Kidney epithelial cell (primary cell): Measurements from ENCODE around the genes SOX3, SPANXB1 and SPANXD.

- RAMPAGE, long total RNA, result no peak
- RRBS, result no CpG with 5 or more reads among the region's 8 CpGs
Observed at GRCh38 chrX:139848847-139850272, 83.5 kb downstream of the ATP11C start.

GRCh38 chrX:139931049-139931677 lies 1.7 kb downstream of the ATP11C start:
- RAMPAGE, long total RNA, result no peak
- RRBS, result 27% methylated on average over 8 of the region's 27 CpGs

GRCh38 chrX:140504939-140505160 lies at the start of gene SOX3:
SOX3 (minus strand) TSS chrX:140505069.
- RAMPAGE, long total RNA, result no peak
- RRBS, result 27% methylated on average over 2 of the region's 16 CpGs

- RAMPAGE, long total RNA, result no peak
- RRBS, result no CpG with 5 or more reads among the region's 20 CpGs
Observed at GRCh38 chrX:140712571-140713536, 208.0 kb upstream of the SOX3 start.

- RAMPAGE, long total RNA, result no peak
- RRBS, result no CpG with 5 or more reads among the region's 6 CpGs
Observed at GRCh38 chrX:141002506-141002748, at the start of gene SPANXB1. SPANXB1 (plus strand) TSS chrX:141002594.

DNA sequence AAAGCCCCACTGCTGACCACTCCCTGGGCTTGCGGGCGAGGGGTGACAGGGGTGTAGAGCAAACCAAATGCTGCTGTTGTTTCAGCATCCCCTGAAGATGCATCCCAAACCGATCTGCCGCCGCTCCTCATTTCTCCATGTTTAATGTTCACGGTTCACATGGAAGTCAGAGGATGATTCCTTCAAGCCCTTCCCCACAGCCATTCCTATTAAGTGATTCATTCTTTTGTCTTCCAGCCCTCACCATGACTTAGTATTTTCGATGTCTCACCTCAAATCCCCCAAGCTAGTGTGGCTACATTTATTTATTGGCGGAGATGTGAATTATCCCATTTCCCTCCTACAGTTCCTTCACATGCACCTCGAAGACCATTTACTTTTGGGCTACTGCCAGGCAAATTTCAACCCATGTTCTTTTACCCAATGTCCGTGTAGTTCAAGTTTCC lies at the start of gene SPANXD:
SPANXD (minus strand) TSS at position 146 of the 446 bp plus-strand sequence.
- RAMPAGE, long total RNA, result no peak
- RRBS, result no CpG with 5 or more reads among the region's 10 CpGs

GRCh38 chrX:142194146-142194497 lies 11.0 kb downstream of the MAGEC2 start:
- RAMPAGE, long total RNA, result no peak
- RRBS, result no CpG with 5 or more reads among the region's 3 CpGs

DNA sequence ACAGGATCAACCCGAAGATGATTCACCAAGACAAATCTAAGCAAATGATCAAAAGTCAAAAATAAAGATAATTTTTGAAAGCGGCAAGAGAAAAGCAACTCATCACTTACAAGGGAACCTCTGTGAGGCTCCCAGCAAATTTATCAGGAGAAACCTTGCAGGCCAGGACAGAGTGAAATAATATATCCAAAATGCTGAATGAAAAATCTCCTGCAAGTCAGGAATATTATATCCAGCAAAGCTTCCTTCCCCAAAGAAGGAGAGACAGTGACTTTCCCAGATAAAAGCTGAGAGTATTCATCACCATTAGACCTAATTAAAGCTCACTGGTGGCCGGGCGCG lies 35.2 kb upstream of the SLITRK2 start:
- RAMPAGE, long total RNA, result no peak
- RRBS, result no CpG with 5 or more reads among the region's 5 CpGs

DNA sequence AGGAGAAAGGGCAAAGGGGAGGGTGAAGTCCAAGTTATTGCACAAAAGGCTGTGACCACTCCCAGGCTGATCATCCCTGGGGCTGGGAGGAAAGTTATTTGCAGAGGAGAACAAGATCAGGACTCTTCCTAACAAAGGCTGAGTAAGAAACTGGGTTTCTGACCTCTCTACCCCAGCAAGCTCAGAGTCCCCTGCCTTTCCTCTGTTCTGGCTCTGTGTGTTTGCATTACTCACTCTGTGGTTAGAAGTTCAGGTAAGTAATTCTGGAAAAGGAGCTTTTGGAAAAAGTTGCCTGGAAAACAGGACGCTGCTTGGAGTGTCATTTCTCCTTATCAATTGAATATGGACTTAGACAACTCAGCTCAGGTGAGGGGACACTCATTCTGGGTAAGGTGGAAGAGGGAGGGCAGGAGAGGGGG lies 366.5 kb upstream of the CXorf51A start:
- RAMPAGE, long total RNA, result no peak
- RRBS, result no CpG with 5 or more reads among the region's 1 CpG

DNA sequence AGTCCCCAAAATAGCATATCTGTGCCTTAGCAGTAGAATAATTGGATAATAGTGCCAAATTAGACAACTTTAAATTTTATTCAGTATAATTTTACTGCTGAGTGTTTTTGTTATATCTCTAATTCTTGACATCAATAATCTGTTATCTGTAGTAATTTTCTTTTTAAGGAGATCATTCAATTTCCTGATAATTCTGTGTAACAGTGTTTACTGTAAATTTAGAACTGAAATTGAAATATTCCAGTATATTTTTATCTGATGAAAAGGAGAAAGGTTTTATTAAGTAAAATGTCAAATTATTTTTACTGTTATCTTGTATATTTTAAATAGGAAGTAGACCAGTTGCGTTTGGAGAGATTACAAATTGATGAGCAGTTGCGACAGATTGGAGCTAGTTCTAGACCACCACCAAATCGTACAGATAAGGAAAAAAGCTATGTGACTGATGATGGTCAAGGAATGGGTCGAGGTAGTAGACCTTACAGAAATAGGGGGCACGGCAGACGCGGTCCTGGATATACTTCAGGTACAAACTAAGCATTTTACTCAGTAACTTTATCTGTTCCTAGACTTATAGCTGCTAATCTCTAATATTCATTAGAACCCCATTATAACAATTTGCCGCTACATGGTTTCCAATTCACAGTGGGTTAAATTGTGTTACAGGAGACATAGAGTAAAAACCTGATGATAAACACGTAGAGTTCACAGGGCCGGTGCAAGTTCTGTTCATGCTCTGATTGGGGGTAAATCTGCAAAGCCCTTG lies 31.3 kb downstream of the FMR1 start:
- RAMPAGE, long total RNA, result no peak
- RRBS, result no CpG with 5 or more reads among the region's 10 CpGs

DNA sequence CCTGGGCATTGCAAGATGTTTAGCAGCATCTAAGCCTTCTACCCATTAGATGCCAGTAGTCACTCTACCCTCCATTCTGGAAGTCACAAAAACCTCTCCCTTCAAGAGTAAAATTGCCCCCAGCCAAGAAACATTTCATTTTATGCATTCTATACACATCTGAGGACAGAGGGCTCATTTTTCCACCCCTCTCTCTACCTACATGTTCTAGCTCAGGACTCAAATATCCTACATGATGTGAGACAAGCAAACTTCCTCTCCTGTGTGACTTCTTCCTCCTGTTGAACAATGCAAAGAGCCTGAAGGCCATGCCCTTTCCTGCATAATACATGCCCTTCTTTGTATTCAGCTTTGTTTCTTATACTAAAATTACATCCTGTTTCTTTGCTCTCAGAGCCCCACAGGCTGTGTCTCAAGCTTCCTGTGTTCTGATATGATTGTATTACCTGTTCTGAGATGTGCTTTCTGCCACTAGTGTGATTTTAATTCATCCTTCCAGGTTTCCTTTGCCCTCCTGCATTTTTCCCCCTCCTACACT lies 166.5 kb upstream of the AFF2 start:
- RAMPAGE, long total RNA, result no peak

GRCh38 chrX:148500345-148500449 lies 220 bp upstream of the AFF2 start:
- RAMPAGE, long total RNA, result no peak
- RRBS, result no CpG with 5 or more reads among the region's 9 CpGs

GRCh38 chrX:148577283-148577684 lies 76.9 kb downstream of the AFF2 start:
- RAMPAGE, long total RNA, result no peak
- RRBS, result no CpG with 5 or more reads among the region's 6 CpGs

- RAMPAGE, long total RNA, result no peak
- RRBS, result no CpG with 5 or more reads among the region's 3 CpGs
Observed at GRCh38 chrX:149248195-149248566, 167.1 kb downstream of the ENSG00000287585 start.

- RAMPAGE, long total RNA, result no peak
- RRBS, result no CpG with 5 or more reads among the region's 10 CpGs
Observed at GRCh38 chrX:149504002-149504543, 1.0 kb downstream of the IDS start.

GRCh38 chrX:149510377-149510997 lies 5.4 kb upstream of the IDS start:
- RAMPAGE, long total RNA, result no peak
- RRBS, result no CpG with 5 or more reads among the region's 7 CpGs

- RAMPAGE, long total RNA, result no peak
- RRBS, result no CpG with 5 or more reads among the region's 7 CpGs
Observed at GRCh38 chrX:149525913-149526648, 14.7 kb upstream of the EOLA1 start.

- RAMPAGE, long total RNA, result no peak
- RRBS, result no CpG with 5 or more reads among the region's 4 CpGs
Observed at GRCh38 chrX:149627466-149628052, 4.0 kb downstream of the TMEM185A start.

DNA sequence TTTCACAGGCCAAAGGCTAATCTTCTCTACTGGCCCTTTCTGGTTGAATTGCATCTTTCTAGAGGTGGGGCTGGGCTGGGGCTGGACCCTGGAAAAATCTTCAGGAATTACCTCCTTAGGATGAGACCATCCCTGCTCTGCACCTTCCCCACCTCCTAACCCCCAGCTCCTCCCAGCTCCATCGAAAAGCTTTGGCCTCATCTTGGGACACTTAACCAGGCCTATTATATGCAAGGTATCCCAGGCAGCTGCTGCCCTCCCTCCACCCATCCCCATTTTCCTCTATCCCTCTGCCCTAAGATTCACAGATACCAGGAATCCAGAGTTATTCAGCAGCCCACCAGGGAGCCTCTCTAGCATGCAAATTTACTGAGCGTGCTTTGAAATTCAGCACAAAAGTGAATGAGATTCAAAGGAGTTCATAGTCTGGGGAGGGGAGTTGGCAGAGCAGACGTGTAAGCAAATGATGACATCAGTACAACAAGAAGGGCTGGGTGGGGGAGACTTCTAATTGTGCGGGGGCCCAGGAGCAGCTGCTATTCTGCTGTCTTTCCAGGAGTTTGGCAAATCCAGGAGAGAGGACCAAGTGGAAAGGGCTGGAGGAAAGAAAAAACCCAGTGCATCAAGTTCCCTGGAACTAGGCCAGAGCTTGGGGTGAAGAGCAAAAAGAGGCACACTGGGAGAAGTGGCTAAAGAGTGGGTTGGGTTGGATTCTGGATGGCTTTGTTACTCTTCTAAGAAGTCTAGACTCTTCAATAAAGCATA lies 1.7 kb upstream of the MTM1 start:
- RAMPAGE, long total RNA, result no peak
- RRBS, result no CpG with 5 or more reads among the region's 4 CpGs

GRCh38 chrX:150568224-150568439 lies 289 bp upstream of the MTM1 start:
- RAMPAGE, long total RNA, result no peak
- RRBS, result no CpG with 5 or more reads among the region's 10 CpGs